Left ventricle myocardium (tissue), 1 donor: ENCODE measurements around a stretch of chr1.

- PRO-cap = no peak
Measured at GRCh38 chr1:181119341-181119918, 30.9 kb downstream of the IER5 start.

GRCh38 chr1:181397796-181398476 is 85.4 kb upstream of the CACNA1E start:
- PRO-cap = no peak

- PRO-cap = no peak
Measured at GRCh38 chr1:182129514-182129891, 68.0 kb upstream of the ZNF648 start.

DNA sequence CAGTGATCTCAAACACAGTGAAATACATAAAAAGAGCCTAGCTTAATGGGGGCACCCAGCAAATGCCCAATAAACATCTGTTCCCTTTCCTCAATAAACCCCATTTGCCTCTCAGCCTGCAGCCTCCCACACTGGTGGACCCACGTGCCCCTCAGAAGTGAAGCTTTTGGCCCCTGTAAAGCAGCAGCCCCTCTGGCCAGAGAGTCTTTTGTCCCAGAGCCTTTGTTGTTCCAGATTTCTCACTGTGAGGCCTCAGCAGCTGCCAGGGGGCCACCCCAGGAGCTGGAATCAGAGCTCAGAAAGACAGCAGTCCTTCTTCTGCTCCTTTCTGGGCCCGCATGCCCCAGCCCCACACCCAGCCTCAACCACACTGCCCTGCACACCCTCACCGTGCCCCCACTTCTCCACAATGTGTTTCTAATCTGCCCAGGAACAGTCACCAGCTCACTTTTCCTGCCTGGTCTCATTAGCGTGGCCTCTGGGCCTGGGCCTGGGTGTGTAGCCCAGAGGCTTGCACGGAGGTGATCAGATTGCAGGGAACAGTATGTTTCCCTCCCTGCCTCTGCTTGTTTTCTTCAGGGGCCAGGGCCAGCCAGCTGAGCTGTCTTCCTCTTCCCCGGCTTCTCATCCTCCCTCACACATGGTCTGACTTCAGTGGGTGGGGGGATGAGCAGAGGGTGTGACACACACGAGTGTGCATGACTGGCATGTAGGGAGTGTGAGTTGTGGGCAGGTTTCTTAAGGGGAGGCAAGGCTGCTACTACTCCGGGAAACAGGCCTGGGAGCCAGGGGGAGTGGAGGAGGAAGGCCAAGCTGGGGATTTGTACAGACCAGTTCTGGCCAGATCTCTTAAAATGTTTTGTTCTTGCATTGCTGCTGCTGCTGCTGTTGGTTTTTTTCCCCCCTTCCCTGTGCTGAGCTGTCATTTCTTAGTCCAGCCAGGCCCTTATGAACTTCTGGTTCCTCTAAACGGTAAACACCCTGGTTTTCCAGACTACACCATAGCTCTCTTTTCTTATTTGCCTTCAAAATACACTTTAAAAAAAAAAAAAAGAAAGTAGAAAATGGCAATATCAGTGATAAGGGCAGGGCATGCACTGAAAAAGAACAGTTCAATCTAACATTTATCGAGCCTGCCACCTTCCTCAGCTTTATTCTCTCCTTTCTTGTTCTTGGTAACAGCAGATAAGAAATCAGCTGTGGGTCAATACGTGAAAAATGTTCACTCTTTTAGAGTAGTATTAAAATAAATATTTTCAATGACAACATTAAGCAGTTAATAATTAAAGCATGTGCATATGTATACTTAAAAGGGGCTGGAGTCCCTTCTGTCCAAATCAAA is 82.7 kb upstream of the ZNF648 start:
- PRO-cap = no peak

DNA sequence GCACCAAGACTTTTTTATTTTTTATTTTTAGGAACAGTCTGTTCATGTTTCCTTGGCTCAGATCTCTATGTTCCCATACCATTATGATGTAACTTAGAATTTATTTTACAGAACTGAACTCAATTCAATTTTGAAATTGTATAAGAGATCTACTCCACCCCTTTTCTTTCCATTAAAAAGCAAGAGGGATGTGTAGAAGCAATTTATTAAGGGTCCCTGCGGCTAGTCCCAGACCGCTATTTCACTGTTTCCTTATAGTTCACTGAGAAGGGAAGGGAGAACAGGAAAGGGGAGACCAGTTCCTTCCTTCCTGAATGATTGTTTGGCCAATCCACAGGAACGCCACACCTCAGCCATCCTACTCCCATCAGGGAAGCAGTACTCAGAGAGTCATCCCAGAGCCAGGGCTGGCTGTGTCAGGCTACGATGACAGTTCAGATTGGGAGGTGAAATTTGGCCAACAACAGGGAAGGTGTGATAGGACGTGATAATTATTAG is 112.6 kb upstream of the ZNF648 start:
- PRO-cap = bidirectional peak, plus-strand start at position 398 of the sequence, minus-strand start at position 243 of the sequence

- PRO-cap = no peak
Measured at GRCh38 chr1:182291511-182292222, 99.9 kb downstream of the GLUL start.

DNA sequence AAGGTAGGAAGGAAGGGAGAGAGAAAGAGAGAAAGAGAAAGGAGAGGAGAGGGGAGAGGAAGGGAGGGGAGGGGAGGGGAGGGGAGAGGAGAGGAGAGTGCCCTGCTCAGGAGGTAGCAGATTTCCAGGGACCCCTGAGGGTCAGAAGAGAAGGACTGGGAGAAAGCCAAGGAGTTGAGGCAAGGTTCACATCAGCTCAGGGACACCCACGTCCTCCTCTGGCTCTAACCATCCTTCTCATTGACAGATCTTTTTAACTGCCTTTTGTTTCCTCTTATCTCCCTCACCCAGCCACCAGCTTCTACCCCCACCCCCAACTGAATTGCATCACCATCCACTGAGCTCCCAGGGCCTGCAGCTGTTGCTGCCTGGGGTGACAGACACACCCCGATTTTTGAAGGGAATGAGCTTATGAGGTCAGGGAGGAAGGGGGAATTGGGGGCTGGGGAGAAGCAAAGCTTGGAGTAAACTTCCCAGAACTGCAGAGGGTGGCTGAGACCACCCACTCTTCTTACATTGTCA is 91.6 kb downstream of the GLUL start:
- PRO-cap = no peak

GRCh38 chr1:182351797-182352325 is 39.7 kb downstream of the GLUL start:
- PRO-cap = no peak

- PRO-cap = bidirectional peak, plus-strand start at chr1:182391107, minus-strand start at chr1:182391081; bidirectional peak, plus-strand start at chr1:182391480, minus-strand start at chr1:182391401
Measured at GRCh38 chr1:182390890-182391621, 534 bp downstream of the GLUL start.

DNA sequence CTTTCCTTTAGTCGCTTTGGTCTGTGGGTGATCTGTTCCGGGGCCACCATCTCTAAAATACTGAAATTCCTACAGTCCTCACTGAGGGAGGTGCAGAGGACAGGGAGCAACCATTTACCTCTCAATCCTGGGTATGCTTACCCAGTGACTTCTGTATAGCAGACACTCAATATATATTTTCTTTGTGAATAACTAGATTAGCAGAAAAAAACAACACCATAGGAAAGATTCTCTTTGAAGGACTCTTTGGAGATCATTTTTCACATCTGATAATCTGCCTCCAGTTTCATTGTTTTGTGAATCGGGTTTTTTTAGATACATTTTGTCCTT is 4.3 kb downstream of the TEDDM1 start:
- PRO-cap = no peak

DNA sequence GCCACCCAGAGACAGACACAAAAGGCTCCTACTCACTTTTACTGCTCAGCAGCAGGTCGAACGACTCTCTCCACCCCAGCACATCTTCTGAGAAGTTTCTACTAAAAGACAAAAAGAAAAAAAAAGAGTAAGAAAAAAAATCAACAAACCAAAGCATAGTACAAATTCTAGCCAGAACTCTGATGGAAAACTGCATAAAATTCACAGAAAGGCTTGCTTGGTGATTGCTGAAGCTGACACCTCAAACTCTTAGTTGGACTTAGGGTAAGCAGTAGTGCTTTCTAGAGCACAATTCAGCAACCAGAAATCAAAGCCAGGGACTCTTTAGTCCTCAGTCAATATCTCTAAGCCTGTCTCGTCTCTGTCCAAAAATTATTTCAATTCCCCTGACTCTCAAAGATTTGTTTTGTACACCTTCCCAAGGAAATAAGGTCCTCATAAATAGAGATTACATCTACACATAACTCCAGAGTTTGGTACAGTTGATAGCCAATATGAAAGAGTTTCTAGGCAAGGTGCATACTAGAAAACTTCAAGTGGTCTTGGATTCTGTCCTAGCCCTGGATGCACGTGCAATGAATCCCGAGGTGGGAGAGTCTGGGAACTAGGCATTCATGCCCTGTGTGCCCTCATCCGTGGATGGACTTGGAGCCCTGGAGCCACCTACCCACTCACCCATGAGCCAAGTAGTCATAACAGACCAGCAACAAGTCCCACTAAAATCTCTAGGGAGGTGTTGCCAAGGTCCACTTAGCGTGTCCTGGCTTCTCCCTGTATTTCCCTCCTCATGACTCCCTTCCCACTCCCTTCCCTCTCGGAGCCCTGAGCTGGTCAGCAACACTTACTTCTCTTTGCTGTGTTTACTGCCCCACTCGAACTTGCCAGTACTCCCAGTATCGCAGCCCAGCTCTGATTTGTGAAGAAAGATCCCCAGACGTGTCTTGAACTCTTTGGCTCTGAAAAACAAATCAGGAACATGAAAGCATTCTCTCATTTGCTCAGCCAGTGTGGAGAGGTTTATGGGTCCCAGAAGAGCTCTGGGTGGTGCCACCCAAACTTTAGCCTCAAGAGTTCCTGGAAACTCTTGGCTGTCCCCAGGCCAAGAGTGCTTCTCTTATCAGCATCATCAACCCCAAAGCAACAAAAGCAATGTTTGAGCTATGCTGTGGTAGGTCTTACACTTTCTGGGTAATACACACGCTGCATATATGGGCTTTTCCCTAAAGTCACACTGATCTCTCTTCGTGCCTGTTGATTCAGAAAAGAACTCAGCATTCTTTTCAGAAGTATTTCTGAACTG is 1.4 kb downstream of the RGS16 start:
- PRO-cap = no peak

- PRO-cap = no peak
Measured at GRCh38 chr1:182617569-182618366, 13.6 kb upstream of the RGS16 start.

- PRO-cap = no peak
Measured at GRCh38 chr1:182739533-182739999, 50.0 kb upstream of the NPL start.

GRCh38 chr1:182861517-182862576 is 22.7 kb downstream of the DHX9 start:
- PRO-cap = no peak

- PRO-cap = no peak
Measured at GRCh38 chr1:182886585-182887813, 47.9 kb downstream of the DHX9 start.

DNA sequence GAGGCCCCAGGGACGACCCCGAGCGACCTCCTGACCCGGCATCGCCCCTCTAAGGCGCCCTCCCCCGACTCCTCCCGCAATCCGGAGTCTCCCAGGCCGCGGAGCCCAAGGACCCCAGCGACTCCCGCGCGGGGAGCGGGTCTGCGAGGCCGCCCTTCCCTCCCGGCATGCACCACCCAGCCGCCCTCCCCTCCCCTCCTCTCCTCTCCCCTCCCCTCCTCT is 405 bp upstream of the LAMC1 start:
- PRO-cap = bidirectional peak, plus-strand start outside the sequence, minus-strand start at position 143 of the sequence

DNA sequence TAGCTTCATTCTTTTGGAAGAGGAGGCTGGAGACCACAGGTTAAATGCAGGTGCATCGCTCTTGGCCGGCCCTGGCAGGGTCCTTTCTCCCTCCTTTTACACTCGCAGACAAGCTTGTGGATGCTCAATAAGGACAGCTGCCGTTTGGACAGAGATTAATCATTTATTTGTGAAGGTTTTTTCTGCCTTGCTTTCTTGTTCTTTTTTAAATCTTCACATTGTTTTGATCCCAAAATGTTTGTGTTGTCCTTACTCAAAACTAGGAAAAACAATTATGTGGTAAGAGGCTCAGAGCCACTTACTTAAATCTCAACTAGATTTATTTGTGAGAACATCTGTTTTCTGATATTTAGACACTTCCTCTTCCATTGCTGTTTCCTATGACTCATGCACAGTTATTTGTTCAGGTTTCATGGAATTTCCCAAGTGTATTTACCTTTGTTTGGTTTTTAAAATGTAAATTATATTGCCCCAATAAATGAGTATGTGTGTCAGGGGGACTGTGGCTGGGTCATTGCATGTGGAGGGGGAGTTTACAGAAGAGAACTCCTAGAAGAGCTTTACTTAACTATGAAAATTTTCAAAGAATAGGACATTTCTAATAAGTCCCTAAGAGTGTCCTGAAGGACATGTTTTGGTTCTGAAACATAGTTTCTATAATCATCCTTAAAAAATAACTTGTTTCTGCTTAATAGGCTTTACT is 46.5 kb upstream of the LAMC2 start:
- PRO-cap = no peak

DNA sequence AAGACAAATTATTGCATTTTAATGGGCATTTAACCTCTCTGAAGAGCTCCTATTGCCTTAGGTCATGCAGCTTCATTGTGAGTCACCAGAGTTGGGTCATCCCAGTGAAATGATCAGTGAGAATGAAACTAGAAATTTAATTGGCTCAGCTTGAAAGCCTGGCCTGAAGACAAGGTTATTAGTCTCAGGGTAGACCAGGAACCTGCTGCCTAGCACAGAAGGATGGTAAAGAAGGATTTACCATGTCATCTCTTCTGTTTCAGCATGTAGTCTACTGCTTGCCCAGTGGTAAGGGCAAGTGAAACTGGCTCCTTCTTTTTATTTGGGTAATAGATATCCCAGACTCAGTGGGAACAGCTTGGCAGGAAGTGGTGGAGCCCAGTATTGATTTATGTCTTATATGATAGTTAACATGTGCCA is 23.5 kb downstream of the LAMC2 start:
- PRO-cap = no peak

- PRO-cap = no peak
Measured at GRCh38 chr1:183272219-183272561, 86.1 kb downstream of the LAMC2 start.

DNA sequence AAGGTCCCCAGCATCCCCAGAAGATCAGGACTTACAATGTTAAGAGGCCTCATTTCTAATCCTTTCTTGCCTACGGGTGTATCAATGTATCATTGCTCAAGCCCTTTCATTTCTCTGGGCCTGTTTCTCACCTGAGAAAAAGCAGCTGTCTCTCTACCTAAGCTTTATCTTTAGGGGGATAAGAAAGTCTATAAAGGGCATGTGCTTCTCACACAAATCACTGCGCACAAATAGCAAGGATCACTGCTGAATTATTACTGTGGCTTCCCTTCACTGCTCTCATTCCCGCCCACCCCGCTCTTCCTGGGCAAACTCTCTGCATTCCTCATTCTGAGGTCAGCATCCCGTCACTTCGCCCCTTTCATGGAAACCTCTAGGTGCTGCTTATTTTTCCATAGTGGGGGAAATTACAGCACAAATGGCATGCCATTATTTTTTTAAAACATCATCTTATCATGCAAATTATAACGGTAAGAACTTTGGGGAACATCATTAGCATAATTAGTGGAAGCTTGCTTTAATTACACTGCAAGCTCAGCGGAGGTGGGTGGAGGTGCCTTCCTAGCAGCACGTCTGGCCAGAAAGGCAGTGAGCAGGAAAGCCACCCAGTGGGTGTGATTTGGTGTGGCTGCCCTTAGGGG is 105.7 kb downstream of the LAMC2 start:
- PRO-cap = no peak